ENCODE results near the genes LYPD3 and ZNF428.

DNA sequence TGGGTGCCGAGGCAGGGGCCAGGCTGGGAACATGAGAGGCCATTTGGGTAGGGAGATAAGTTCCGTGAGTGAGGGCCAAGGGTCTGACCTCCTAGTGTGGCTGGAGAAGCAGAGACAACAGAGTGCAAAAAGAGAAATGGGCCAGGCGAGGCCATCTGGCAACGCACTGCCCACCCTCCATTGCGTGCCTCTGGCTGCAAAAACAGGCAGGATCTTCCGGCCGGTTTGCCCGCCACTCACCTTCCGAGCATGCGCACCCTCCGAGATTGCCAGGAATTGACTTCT, 262 bp upstream of the TEX101 start:
- RAMPAGE, long total RNA = no peak
- RRBS = no CpG with 5 or more reads among the region's 11 CpGs

- RAMPAGE, long total RNA = no peak
- RRBS = 2% methylated on average over 7 of the region's 36 CpGs
Observed at GRCh38 chr19:43462896-43463420, 2.5 kb downstream of the LYPD3 start.

DNA sequence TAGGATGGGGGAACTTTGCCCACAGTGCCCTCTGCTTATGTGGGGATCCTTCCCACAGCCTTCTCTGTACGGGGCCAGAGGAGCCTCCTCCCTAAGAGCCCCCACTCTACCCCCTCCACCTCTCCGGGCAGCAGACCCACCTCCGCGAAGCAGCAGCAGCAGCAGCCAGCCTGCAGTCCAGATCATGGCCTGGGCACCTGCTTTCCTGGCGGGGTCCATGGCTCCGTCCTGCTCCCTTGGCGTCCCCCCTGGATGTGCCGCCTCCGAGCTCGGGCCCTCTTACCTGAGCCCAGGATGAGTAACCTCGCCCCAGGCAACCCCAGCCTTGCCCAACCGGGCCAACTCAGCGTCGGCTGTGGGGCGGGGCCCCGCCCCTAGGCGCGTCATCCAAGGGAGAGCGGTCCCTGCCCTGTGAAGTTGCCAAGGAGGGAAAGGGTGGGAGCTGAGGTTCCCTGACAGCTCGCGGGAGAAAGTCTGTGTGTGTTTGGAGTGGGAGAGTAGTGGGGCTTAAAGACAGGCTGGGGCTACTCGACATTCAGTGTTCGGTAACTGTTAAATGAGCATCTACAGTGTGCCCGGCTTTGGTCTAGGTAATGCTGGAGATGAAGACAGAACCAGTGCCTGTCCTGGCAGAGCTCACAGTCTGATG, at the start of gene LYPD3:
LYPD3 (minus strand) TSS at position 256 of the 649 bp plus-strand sequence.
- RAMPAGE, long total RNA = no peak
- RRBS = no CpG with 5 or more reads among the region's 24 CpGs

- RAMPAGE, long total RNA = no peak
- RRBS = 47% methylated on average over 10 of the region's 23 CpGs
Observed at GRCh38 chr19:43501545-43502036, 3.0 kb downstream of the PHLDB3 start.

- RAMPAGE, long total RNA = no peak
Observed at GRCh38 chr19:43507327-43507546, 2.7 kb upstream of the PHLDB3 start.

- RAMPAGE, long total RNA = no peak
- RRBS = no CpG with 5 or more reads among the region's 4 CpGs
Observed at GRCh38 chr19:43572017-43572508, 3.3 kb downstream of the XRCC1 start.

DNA sequence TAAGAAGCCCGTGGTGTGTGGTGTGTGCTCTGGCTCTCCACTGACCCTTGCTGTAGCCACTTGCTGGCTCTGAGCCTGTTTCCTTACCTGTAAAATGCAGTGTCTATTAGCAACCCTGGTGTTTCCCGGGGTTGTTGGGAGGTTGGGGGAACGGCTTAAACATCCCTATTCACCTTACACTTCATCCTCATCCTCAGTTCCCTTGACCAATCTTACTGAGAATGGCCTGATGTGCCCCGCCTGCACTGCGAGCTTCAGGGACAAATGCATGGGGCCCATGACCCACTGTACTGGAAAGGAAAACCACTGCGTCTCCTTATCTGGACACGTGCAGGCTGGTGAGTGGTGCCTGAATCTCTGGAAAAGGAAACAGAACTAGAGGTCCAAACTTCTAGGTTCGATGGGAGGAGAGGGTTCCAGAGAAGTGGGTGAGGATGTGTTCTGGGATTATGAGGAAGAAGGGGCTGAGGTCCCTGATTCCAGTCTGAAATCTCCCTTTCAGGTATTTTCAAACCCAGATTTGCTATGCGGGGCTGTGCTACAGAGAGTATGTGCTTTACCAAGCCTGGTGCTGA, 5.9 kb downstream of the PINLYP start:
- RAMPAGE, long total RNA = no peak
- RRBS = no CpG with 5 or more reads among the region's 9 CpGs

- RAMPAGE, long total RNA = no peak
- RRBS = no CpG with 5 or more reads among the region's 6 CpGs
Observed at GRCh38 chr19:43588995-43589642, 6.8 kb downstream of the IRGQ start.

DNA sequence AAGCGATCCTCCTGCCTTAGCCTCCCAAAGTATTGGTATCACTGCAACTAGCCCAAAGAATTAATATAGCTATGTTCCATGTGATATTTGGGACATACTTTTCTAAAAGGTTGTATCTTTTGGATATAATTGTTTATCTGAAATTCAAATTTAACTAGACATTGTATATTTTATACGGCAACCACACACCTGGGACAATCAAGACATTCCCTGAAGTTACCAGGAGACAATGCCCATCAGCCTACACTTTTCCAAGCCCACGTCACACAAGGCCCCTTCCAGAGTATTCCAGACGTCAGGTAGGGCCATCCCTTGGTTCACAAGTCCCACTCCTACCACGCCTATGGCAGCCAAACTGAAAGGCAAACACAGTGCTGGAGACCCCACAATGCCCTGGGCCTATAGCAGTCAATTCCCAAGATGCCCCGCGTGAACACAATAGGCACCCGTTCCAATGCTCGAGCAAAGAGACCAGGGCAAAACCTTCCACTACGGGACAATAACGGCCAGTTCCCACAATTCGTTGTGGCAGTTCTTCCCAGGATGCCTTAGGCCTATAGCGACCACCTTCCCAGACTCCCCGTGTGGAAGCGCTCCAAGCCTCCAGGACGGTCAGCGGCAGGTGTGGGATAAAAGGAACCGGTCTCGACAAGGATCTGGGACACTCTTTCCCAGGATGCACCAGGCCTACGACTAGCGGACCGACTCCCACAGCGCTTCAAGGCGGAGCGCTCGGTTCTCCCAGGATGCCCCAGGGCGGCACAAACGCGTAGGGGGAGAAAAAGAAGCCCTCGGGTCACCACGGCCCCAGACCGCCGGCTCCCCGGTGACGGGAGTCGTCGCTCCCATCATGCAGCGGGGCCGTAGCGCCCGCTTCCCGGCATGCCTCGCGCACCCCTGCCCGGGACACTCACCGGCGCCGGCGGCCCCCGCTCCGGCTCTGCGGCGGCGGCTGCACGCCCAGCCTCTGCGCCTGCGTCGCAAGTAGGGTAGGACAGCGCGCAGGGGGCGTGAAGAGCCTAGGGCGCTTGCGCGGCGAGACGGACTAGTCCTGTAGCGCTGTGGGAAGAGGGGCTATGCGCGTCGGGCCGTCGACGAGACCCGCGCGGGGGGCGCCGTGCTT, at the start of gene ZNF428:
ZNF428 (minus strand) TSS at position 986 of the 1,123 bp plus-strand sequence.
- RAMPAGE, long total RNA = start-site peak on the minus strand centred at position 972 of the sequence, 63 bp wide, 2,362 and 1,614 reads in 2 replicates
- RRBS = 2% methylated on average over 9 of the region's 78 CpGs

GRCh38 chr19:43658571-43659201, 11.3 kb downstream of the PLAUR start:
- RAMPAGE, long total RNA = no peak
- RRBS = no CpG with 5 or more reads among the region's 7 CpGs

DNA sequence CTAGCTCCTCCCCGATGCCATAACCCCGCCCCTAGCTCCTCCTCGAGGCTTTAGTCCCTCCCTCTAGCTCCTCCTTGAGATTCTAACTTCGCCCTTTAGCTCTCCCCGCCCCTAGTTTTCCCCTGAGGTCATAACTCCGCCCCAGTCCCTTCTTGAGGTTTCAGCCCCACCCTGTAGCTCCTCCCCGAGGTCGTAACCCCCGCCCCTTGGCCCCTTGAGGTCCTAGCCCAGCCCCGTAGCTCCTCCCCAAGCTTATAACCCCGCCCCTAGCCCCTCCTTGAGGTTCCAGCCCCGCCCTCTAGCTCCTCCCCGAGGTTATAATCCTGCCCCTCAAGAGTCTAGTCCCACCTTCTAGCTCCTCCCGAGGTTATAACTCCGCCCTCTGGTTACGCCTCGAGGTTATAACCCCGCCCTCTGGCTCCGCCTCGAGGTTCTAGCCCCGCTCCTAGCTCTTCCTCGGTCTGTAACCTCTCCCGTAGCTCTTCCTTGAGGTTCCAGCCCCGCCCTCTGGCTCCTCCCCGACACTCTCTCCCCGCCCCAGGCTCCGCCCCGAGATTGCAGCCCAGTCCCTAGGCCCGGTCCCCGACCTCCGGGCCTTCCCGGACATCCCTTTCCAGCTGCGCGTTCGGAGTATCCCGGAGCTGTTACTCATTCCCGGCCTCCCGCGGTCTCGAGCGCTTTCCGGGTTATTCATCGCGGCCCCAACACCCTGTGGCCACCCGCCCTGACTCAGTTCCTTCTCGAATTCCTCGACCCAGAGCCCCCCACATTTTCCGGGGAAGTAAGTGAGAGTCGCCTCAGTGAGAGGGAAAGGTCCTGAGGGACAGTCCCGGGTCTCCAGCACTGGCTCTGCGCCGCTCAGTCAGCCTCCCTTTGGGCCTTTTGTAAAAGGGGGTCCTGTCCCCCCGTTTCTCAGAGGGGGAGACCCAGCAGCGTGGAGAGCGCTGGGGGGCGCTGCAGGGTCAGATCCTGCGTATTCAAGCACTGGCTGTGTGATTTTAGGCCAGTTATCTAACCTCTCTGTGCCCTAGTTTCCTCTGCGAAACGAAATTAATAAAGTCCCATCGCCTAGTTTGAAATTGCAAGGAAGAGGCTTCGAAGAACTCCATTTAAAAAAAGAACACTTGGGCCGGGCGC, 1.2 kb downstream of the PLAUR start:
- RAMPAGE, long total RNA = no peak
- RRBS = 2% methylated on average over 11 of the region's 63 CpGs

GRCh38 chr19:43683073-43683646, 13.2 kb upstream of the PLAUR start:
- RAMPAGE, long total RNA = no peak
- RRBS = no CpG with 5 or more reads among the region's 5 CpGs

GRCh38 chr19:43700849-43701889, 14.7 kb upstream of the IRGC start:
- RAMPAGE, long total RNA = no peak
- RRBS = no CpG with 5 or more reads among the region's 24 CpGs

DNA sequence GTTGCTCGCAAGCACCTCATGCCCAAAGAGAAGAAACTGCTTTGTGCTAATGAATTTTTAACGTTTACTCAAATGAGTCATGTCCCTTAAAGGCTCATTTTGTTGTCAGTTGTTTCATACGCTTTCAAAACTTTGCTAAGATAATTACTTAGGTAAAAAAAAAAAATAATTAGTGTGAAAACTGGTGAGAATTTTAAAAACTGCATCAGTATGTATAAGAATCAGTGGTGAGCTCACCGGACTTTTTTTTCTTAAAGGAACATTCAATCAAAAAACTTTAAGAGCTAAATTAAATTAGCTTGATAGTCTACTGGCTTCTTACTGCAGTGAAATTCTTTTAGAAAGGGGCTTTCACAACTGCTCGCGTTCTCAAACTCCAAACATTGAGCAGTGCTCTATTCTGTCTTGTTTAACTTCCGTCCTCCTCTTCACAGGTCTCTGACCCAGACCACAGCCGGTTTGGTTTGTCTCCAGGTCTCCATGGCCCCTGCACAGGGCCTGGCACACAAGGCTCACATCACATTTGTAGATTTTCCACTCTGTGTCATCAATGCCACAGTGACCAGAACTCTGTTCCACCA, 16.3 kb downstream of the SMG9 start:
- RAMPAGE, long total RNA = no peak
- RRBS = no CpG with 5 or more reads among the region's 8 CpGs

GRCh38 chr19:43766193-43766882, 11.6 kb upstream of the SMG9 start:
- RAMPAGE, long total RNA = no peak
- RRBS = no CpG with 5 or more reads among the region's 8 CpGs

DNA sequence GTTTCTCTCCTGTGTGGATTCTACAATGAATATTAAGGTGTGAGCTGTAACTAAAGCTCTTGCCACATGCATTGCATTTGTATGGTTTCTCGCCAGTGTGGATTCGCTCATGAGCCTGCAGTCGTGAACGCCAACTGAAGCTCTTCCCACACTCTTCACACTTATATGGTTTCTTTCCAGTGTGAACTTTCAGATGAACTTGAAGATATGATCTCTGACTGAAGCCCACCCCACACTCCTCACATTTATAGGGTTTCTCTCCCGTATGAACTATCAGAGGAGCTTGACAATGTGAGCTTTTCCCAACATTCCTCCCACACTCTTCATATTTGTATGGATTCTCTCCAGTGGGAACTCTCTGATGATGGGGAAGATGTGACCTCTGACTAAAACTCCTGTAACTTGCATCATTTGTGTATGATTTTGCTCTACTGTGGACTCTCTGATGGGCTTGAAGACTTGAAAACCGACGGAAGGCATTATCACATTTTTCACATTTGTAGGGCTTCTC, 20.7 kb downstream of the ZNF45 start:
- RAMPAGE, long total RNA = no peak
- RRBS = no CpG with 5 or more reads among the region's 7 CpGs

DNA sequence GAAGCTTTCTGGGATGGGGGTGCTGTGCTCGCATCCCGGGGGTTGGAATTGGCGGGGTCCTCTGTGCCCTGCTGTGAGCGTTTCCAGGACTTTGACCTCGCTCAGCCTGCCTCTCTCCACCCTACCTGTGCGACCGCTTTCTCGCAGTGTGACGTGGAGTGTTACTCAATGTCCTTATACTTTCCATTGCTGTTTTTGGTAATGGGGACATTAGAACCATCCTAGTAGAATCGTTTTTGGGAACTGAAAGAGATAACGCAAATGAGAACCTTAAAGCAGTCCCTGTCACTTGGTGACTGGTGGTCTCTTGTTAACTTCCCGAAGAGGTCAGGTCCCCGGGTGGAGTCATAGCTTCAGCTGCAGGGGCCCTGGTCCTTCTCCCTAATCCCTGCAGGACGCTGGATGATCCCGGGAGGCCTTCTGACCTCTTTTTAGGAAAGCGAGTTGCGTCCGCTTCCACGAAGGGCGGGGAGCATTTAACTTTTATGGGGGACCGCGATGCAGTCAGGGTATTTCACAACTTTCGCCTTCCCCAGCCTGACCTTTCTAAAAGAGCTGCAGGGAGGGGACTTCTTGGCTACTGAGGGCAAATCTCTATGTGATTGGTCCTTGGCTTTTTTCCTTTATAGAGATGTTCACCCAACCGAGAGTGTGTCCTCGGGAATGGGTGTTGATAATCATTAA, 534 bp downstream of the ZNF230 start:
- RAMPAGE, long total RNA = no peak
- RRBS = no CpG with 5 or more reads among the region's 25 CpGs

DNA sequence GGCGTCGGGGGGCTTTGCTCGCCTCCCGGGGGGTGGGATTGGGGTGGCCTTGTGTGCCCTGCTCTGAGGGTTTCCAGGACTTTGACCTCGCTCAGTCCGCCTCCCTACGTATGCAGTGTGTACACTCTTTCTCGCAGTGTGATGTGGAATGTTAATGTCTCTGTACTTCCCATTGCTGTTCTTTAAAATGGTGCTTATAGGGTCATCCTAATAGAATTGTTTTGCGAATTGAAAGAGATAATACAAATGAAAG, 334 bp downstream of the ZNF223 start:
- RAMPAGE, long total RNA = no peak
- RRBS = no CpG with 5 or more reads among the region's 9 CpGs

- RAMPAGE, long total RNA = no peak
- RRBS = no CpG with 5 or more reads among the region's 16 CpGs
Observed at GRCh38 chr19:44367062-44367632, 10.7 kb upstream of the ZNF112 start.

GRCh38 chr19:44580447-44580927, 32.9 kb upstream of the IGSF23 start:
- RAMPAGE, long total RNA = no peak
- RRBS = 91% methylated on average over 3 of the region's 10 CpGs

Data from cardiac muscle cell (in vitro differentiated cells and primary cell).